Daoy (cell line): ENCODE results near the genes SH2D7, ACSBG1 and DNAJA4.

- RAMPAGE, long total RNA: no peak
Measured at GRCh38 chr15:77158103-77159075, 87.5 kb upstream of the TSPAN3 start.

DNA sequence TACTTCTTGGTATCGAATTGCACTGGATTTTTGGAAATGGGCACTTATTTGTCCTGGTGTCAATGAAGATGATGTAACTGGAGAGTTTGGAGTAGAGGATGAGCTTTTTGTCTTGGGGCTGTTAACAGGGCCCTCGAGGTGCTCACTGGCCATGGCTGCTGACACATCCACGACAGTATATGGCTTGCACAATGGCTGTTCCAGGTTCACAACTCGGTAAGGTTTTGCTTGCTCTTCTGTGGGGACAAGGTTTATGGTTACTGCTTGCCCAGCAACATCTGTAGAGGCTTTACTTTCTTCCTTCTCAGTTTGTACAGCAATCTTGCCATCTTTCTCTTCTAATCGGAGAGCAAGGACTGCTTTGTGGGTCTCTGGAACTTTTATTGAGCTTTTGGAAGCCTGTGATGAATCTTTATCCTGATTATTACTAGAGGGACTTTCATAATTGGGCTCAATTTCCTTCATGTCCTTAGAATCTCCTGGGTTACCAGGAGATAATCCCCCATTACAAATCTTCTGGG, 109.5 kb upstream of the TSPAN3 start:
- RAMPAGE, long total RNA: no peak

- RAMPAGE, long total RNA: no peak
Measured at GRCh38 chr15:77372603-77373183, 47.2 kb downstream of the PEAK1 start.

DNA sequence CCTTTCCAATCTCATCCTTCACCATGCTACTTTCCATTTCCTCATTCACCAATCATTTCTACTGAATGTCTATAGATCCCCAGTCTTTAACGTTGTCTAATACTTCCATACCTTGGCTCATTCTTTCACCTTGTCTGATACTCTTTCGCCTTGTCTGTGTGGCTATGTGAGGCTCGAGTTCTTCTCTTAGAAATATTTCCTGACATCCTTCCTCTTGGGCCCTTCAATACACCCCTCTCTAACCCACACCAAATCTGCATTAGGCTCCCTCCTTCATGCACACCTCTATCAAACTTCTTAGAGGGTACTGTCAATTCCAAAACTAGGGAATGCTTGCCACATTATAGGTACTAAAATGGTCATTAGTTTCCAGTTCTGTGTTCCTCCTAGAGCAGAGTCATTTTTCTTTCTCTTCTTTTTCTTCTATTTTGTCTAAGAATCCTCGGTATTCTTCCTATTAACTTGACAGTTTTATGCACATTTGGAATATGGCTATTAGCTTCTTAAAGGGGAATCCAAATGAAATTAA, 37.6 kb downstream of the PEAK1 start:
- RAMPAGE, long total RNA: no peak

GRCh38 chr15:77418122-77418624, 1.7 kb downstream of the PEAK1 start:
- RAMPAGE, long total RNA: no peak

- RAMPAGE, long total RNA: no peak
Measured at GRCh38 chr15:77496656-77497826, 76.4 kb downstream of the HMG20A start.

DNA sequence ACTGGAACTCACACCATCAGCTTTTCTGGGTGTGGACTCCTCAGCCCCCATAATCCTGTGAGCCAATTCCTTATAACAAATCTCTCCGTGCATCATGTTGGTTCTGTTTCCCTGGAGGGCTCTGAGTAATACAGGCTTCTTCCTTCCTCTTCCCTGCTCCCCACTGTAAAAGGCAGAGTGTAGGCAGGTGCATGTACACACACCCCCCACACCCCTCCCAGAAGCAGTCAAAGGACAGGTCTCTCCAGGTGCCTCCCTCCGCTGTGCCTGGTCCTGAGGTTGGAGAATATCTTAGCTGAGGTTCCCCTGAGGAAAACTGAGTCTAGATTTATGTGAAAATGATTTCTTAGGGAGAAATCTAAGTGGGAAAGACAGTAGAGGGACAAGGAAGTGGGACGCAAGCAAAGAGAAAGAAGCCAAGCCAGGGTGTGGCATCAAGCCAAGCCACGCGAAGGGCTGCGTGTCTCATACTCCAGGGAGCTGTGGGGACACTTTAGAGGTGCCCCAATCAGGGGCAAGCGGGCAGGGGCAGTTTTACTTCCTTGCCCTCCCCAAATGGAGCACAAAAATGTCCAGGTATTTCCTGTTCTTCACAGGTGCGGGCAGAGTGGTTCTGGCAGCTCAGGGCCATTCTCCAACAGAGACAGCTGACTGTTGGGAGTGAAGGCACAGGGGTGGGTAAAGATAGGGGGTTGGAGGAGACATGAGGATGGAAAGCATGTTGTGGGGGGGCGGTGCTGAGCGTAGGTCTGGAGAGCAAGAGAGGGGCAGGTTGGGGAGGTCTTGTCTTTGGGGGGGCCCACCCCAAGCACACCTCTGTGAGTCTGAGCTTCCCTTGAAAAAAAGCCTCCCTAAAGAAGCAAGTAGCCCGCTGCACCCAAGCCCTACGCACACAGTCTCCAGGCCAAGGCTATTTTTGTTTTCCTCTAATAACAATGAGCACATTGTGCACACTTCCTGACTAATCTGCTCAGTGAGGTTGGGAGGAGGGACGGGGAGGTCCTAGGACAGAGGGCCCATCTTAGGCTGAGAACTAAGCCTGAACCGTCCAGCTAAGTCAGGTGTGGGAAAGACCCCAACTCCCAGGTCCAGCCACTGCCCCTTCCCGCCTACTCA, 86.8 kb downstream of the HMG20A start:
- RAMPAGE, long total RNA: no peak

DNA sequence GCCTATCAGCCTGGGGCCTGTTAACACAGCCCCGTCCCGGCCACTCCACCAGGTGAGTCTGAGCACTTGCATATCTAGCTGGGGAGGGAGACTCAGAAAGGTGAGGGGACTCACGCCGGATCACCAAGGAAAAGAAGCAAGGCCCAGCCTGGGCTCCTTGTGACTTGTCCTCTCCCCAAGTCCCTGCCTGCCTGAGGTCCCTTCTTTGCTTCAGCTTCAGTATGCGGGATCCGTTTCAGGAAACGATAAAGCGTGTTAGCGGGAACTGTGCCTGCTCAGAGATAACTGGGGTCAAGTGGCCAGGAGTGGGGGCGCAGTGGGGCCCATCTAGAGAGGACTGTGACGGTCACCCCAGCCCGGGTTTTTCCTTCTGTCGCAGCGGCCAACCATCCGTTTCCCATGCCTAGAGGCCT, 10.3 kb downstream of the LINGO1 start:
- RAMPAGE, long total RNA: no peak

DNA sequence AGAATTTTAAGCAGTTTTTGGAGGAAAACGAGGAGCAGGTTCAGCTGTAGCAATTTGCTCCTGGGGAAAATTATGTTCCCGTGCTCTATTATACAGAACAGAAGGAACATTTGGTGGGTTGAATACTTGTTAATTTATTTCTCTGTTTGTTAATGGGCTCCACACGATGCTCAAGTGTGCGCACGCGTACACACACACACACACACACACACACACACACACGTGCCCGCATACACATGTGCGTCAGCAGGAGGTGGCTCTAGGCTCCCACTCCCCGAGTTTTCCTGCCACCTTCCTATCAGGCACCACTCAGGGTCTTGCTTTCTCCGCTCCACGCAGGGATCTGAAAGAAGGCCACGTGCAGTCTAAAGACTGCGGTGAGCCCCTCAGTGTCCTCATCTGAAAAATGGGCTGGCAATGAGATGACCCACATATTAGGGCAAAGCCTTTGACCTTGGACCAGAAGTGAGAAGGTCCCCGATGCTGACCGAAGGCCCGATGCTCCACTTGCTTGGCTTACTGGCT, 149.4 kb upstream of the LINGO1 start:
- RAMPAGE, long total RNA: no peak

- RAMPAGE, long total RNA: no peak
Measured at GRCh38 chr15:77887593-77888437, 189.7 kb downstream of the TBC1D2B start.

- RAMPAGE, long total RNA: no peak
Measured at GRCh38 chr15:77910359-77910901, 167.1 kb downstream of the TBC1D2B start.

GRCh38 chr15:78002803-78003822, 74.4 kb downstream of the TBC1D2B start:
- RAMPAGE, long total RNA: no peak

- RAMPAGE, long total RNA: no peak
Measured at GRCh38 chr15:78065322-78066001, 12.0 kb downstream of the TBC1D2B start.

DNA sequence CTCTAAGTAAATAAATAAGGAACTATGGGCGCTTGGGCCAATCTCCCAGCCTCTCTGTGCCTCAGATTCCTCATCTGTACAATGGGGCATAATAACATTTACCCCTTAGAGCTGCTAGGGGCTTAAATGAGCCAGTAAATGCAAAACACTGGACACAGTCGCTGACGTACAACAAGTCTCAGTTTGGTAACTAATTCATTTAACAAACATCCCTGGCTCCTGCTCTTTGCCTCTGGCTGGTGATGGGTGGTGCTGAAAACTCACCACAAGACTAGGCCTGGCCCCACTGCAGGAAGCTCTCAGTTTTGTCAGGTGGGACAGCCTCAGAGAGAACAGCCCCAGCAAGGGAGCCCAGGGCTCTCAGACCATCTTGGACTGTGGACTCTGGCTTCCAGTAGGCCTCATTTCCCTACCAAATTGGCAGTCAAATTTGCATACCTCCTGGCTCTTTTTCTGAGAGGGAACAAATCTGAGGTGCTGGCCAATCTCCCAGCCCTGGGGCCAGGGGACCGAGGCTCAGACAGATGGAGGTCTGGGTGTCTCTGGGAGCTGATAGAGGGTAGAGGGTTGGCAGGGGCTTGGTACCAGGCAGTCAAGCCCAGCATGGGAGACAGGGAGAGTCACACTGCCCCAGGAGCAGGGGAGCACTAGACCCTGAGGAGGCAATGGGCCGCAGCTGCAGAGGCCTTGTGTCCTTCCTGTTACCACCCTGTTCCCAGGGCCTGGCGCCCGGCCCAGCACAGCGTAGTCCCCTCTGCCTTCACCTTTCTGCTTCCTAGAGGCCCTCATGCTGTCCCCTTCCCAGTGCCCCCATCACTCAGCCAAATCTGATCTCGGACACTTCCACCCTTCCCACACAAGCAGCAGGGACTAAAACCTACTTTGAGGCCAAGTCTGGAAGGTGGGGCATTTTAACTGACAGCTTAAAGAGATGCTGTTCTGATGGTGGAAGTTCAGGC, 6.6 kb upstream of the TBC1D2B start:
- RAMPAGE, long total RNA: no peak

DNA sequence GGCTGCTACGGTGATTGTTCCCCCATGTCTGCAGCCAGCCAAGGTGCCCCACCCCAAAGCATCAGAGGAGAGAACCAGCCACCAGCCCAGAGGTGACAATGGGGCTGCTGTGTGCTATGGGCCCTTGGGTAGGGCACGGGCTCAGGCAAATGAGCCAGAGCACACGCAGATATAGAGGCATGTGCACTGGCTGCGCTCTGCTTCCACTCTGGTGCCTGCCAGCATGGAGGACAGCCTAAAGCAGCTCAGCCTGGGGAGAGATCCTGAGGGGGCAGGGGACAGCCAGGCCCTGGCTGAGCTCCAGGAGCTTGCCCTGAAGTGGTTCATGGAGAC, at the start of gene SH2D7:
Gene SH2D7 (plus strand): TSS at position 200 of the 333 bp plus-strand sequence.
- RAMPAGE, long total RNA: no peak

DNA sequence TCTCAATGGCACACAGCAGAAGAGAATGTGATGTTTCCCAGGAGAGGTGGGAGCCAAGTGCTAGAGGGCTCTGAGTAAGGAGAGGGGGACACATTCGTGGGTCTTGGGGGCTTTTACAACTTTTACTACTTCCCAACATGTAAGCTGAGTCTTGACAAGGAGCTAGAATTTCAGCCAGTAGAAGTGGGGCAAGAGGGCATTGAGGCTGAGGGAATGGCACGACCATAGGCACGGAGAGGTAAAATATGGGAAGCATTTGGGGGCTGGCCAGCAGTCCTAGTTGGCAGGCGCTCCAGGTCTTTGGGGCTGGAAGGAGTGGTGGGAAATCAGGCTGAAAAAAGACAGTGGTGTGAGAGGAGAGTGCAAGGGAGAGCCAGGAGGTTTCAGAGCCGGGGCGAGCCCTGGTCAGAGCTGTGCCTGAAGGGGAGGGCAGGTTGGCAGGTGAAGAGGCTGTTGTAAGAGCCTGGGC, 1.7 kb upstream of the IDH3A start:
- RAMPAGE, long total RNA: no peak

DNA sequence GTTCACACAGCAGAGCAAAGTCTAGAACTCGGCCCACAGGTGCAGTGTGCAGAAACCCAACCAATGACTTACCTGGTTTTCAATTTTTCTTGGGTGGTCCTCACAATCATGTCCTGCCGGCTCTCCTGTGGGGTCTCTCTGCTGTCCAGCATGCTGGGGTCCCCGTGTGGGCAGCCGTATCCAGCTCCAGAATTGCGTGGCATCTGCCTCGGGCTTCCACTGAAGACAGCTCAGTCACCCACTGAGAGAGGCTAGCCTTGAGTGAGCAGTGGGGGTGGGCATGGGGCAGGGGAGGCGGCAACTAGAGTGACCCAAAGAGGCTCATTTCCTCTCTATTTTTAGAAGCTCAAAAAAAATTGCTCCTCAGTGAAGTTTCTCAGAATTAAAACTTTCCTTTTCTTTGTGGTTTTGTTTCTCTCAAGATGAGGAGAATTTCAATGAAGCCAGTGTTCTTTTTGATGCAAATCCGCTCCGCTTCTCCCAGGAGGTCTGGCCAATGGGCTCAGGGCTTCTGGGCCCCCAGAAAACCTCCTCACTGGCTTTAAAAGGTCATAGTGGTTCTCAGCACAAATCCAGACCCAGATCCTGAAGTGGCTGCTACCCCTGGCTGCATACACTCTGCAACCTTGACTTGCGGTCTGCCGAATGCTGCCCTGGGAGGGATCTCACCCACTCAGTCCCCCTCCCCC, at the start of gene ACSBG1:
Gene ACSBG1 (minus strand): TSS at position 267 of the 689 bp plus-strand sequence.
- RAMPAGE, long total RNA: no peak

DNA sequence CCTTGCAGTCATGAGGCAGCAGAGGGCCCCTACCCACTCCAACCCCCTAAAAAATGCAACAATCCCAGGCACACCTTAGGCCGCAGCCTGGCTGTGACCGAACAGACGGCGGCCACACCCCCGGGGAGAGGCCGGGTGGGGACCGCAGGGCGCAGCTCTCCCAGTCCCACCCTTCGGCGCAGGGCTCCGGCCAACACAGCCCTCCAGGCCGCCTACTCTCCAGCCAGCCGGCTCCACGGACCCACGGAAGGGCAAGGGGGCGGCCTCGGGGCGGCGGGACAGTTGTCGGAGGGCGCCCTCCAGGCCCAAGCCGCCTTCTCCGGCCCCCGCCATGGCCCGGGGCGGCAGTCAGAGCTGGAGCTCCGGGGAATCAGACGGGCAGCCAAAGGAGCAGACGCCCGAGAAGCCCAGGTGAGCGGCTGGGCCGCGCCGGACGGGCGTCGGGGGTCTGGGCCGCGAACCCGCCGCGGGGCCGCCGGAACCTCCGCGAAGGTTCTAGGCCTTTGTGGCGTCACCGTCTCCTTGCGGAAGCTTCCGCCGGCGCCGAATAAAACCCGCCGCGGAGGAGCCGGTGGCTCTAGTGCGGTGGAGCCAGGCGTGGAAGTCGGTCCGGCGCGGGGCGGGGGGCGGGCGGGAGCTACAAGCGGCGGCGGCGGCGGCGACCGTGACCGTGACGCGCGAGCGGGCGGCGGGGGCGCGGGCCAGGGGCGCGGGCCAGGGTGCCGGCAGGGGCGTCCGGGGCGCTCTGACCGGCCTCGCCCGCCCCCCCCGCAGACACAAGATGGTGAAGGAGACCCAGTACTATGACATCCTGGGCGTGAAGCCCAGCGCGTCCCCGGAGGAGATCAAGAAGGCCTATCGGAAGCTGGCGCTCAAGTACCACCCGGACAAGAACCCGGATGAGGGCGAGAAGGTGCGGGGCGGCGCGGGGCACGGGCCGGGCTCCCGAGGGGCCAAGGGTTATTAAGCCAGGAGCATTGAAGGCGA, at the start of gene DNAJA4:
Gene DNAJA4 (plus strand): TSS at position 580 of the 987 bp plus-strand sequence.
- RAMPAGE, long total RNA: no peak

- RAMPAGE, long total RNA: no peak
Measured at GRCh38 chr15:78501920-78502532, 5.4 kb upstream of the HYKK start.

DNA sequence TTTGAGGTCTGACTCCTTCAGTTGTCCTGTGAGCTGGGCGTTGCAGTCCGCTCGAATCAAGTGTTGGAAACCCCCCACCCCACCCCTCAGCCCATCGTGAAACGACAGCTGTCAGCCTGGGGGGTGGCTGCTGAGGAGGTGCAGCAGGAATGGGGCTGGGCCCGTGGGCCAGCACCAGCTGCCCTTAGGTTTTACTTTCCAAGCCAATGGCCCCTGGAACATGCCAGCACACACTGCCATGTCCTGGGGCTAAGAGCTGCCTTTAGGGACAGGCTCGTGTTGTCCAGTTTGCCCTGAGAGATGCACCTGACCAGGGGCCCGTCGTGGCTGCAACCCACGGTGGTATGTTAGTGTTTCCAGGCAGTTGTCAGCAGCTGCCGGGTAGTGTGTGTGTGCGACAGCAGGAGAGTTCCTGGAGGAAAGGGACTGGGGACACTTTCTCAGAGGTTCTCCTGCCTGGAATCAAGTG, 56.3 kb downstream of the ADAMTS7 start:
- RAMPAGE, long total RNA: no peak